ENCODE measurements around the gene FHL3.

DNA sequence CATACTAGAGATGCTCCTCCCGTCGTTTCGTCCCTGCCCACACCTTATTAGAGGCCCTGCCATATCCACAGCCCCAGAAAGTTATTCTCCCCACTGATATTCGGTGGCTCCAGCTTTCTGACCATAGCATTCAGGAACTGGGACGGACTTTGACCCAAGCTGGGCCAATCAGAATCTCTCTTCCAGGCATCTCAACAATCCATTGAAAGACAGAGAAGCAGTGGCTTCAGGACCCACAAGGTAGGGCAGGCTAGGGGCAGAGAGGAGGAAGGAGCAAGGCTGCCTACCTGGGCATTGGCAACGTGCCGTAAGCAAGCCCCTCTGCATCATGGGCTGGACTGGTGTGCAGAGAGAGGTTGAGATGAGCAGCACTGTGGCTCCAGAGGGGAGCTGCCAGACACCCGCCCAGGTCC lies 32.5 kb downstream of the EPHA10 start:
- RRBS: no CpG with 5 or more reads among the region's 8 CpGs

GRCh38 chr1:37795368-37795854 lies 1.8 kb downstream of the MANEAL start:
- RRBS: 8% methylated on average over 11 of the region's 20 CpGs

DNA sequence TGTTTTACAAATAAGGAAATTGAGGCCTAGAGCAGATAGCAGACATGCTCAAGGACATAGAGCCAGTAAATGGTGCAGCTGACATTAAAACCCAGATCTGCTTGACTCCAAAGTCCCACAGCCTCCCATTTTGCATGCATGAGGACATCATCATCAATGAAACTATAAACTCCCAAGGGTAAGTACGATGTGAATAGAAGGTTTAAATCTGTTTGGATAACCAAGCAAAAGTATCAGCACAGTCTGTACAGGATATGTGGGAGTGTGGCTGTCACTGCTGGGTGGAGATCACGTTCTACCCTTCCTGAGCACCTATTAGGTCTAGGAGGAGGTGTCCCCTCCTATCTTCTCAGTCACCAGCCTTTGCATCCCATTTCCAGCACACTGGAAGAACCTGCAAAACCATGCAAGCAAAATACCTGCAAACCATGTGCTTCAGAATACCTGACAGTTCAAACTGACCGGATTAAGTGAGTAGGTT lies 27.9 kb downstream of the INPP5B start:
- RRBS: no CpG with 5 or more reads among the region's 3 CpGs

GRCh38 chr1:37976700-37977443 lies 12.9 kb downstream of the SF3A3 start:
- RRBS: no CpG with 5 or more reads among the region's 5 CpGs

DNA sequence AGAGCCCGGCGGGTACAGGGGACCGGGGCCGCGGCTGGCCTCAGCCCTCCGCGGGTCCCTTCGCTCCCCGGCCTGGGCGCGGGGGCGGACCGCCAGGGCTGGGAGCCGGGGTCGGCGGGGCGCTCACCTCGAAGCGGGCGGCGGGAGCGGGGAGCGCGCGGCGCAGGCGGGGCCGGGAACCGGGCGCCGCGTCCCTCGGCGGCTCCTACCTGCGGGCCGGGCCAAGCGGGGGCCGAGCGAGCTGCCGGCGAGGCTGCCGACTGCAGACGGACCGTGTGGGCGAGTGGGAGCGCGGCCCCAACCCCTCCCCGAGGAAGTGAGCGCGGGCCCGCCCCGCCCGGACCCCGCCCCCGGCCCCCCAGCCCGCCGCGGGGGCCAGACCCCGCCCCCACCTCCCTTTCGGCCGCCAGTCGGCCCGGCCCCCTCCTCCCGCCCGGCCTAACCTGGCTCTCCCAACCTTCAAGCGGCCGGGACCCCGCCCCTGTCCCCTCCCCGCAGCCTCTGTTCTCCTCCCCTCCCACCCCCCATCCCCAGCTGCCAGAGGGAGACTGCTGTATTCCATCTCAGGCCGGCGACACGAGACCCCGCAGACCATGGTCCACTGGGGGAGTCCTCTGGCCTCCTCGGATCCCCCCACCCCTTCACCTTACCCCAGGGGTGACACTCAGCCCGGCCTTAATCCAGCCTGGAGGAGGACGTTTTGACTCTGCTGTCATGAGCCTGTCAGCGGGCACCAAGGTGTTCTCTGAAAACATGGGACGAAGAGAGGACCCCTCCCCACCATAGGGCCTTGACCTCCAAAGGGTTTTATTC lies at the start of gene FHL3:
FHL3 (minus strand) TSS at position 285 of the 813 bp plus-strand sequence.
- RRBS: 4% methylated on average over 48 of the region's 78 CpGs

DNA sequence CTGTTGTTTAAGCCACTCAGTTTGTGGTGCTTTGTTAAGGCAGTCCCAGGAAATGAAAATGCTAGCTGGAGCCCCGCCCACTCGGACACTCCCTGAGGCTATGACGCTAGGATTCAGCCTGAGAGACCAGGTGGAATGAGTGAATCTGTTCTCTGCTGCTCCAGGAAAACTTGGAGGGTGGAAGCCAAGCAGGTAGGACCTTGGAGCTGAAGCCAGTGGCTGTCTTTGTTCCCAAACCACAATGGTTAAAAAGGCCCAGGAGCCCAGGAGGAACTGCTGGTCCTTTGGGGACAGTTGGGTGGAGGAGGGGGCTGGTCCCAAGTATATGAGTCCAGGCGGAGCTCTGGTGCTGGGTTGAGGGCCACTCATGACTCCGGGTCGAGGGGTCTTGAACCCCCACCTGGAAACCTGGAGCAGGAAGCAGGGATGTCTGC lies 196.7 kb upstream of the POU3F1 start:
- RRBS: no CpG with 5 or more reads among the region's 6 CpGs

- RRBS: no CpG with 5 or more reads among the region's 8 CpGs
Measured at GRCh38 chr1:38527092-38527710, 332.4 kb downstream of the RRAGC start.

DNA sequence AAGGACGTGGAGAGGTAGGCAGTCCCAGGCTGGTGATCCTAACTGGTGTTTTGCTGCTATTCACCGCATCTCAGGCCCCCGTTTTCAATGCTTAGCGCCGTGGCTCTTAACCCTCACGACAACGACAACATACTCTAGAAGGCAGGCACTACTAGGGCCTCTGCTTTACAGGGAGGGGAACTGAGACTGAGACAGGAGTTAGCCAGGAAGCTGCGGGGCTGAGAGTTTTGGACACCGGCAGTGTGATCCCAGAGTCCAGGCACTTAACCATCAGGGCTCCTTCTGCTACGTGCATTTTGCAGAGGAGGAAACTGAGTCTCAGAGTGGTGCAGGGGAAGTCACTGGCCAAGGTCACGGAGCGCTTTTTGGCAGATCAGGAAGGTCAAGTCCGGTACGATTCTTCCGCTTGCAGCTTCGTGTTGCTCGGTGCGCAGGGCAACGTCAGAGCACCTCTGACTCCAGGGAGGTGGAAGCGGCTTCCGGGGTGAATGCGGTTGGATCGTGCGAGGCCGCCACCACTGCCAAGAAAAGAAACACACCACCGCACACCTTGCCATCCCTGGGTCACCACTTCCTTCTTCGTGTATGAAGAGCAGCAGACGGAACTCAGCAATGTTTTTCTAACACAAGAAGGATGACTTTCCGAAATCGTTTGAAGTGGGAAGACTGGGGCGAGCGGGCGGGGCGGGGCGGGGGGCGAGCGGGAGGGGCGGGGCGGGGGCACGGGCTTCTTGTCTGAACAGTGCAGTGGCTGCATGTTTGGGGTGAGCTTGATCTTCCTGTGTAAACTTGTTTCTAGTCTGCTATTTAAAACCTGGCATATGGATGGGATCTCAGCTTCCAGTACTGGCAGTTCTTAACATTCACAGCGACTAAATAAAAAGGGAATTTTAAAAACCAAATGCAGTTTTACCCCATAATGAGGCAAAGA lies 300.2 kb downstream of the RRAGC start:
- RRBS: 93% methylated on average over 6 of the region's 41 CpGs

GRCh38 chr1:38579830-38580152 lies 279.8 kb downstream of the RRAGC start:
- RRBS: no CpG with 5 or more reads among the region's 3 CpGs

- RRBS: no CpG with 5 or more reads among the region's 5 CpGs
Measured at GRCh38 chr1:38699890-38700515, 159.6 kb downstream of the RRAGC start.

GRCh38 chr1:38723896-38724440 lies 135.6 kb downstream of the RRAGC start:
- RRBS: no CpG with 5 or more reads among the region's 3 CpGs

DNA sequence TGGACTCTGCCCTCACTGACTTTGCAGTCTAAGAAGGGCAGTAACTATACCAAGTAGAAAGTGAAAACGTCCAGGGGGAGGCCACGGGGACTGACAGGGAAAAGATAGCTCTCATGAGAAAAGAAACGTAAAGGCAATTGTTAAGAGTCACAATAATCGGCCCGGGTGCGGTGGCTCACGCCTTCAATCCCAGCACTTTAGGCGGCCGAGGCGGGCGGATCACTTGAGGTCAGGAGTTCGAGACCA lies 2.1 kb downstream of the RRAGC start:
- RRBS: no CpG with 5 or more reads among the region's 12 CpGs

DNA sequence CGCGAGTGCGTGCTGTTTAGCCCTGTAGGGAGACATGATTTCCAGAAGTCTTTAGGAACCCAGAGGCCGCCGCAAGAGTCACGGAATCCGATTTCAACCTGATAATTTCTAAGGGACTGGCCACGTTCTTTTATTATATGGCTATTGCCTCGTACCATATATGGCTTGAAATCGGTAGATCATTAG lies 851 bp downstream of the AKIRIN1 start:
- RRBS: no CpG with 5 or more reads among the region's 10 CpGs

GRCh38 chr1:39048009-39048447 lies 21.9 kb downstream of the NDUFS5 start:
- RRBS: no CpG with 5 or more reads among the region's 18 CpGs

DNA sequence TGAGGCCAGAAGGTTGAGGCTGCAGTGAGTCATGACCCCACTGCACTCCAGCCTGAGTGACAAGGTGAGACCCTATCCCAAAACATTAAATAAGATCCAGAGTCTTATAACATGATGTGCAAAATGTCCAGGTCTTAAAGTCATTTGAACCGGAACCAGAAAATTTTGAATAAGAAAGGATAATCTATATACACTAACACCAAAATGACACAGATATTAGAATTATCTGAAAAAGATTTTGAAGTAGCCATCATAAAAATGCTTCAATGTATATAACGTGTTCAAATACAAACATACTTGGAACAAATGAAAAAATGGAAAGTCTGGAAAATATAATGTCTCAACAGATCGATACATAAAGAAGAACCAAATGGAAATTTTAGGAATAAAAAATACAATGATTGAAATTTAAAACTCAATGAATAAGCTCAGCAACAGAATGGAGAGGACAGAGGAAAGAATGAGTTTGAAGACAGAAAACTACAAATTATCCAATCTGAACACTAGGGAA lies 24.5 kb downstream of the NDUFS5 start:
- RRBS: no CpG with 5 or more reads among the region's 3 CpGs

DNA sequence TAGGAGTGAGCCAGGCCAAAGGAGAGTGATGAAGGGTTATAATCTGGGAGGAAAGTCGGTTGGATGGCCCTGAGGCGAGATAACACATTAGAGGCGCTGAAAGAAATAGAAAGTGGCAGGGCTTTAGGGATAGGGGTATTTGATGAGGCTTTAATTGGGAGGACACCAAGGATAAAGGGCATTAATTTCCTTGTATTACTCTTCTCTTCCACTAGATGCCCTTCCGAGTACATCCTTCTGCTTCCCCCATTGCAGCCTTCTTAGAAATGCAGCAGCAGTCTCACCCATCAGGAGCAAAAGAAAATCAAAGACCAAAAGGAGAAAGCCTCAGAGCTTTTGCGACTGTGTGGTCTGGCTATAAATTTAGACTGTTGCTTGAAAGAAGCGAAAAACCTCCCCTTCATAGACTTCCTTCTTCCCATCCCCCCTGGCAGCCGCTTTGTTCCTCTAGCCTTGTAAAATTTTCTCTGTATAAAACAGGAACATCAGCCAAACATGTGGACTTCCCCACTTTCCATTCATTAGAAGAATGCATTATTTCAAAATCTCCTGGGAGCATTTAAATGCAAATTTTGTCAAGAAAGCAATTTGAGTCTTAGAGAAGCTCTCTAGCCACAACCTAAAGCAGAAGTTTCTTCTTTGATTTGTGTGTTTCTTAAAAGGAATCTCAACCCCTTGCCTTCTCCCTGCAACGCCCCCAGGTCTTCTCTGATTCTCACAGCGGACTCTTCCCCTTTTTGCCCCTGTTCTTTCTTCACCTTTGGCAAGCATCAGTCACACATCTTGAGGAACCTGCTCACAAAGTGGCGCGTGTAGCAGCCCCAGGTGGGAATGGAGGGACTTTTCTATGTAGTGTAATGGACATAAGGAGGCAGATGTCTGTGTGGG lies 76.6 kb downstream of the NDUFS5 start:
- RRBS: no CpG with 5 or more reads among the region's 11 CpGs

GRCh38 chr1:39131961-39132841 lies 72.3 kb upstream of the MACF1 start:
- RRBS: no CpG with 5 or more reads among the region's 4 CpGs

GRCh38 chr1:39167668-39168296 lies 36.7 kb upstream of the MACF1 start:
- RRBS: no CpG with 5 or more reads among the region's 5 CpGs

DNA sequence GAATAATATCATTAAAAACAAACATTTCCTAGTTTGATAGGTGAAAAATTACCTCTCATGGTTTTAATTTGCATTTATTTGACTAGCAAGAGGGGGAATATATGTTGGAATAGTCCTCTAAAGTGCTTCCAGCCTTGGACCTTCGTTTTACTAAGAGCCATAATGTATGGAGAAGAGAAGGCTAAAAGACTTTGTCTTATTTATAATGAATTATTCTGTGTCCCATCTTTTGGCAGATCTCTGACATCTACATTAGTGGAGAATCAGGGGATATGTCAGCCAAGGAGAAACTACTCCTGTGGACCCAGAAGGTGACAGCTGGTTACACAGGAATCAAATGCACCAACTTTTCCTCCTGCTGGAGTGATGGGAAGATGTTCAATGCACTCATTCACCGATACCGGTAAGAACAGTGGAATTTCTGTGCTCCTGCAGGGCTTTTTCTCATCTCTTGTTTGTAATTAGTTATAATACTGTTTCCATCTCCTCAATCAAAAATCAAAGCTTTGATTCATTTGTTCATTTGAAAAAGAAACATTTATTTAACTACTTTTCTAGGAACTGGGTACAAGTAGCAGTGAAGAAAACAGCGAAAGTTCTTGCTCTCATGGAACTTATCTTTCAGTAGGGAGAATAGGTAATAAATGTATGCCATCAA lies 77.6 kb downstream of the MACF1 start:
- RRBS: no CpG with 5 or more reads among the region's 4 CpGs

Data from UCH-1 (cell line).